ENCODE measurements around a stretch of chr17.

DNA sequence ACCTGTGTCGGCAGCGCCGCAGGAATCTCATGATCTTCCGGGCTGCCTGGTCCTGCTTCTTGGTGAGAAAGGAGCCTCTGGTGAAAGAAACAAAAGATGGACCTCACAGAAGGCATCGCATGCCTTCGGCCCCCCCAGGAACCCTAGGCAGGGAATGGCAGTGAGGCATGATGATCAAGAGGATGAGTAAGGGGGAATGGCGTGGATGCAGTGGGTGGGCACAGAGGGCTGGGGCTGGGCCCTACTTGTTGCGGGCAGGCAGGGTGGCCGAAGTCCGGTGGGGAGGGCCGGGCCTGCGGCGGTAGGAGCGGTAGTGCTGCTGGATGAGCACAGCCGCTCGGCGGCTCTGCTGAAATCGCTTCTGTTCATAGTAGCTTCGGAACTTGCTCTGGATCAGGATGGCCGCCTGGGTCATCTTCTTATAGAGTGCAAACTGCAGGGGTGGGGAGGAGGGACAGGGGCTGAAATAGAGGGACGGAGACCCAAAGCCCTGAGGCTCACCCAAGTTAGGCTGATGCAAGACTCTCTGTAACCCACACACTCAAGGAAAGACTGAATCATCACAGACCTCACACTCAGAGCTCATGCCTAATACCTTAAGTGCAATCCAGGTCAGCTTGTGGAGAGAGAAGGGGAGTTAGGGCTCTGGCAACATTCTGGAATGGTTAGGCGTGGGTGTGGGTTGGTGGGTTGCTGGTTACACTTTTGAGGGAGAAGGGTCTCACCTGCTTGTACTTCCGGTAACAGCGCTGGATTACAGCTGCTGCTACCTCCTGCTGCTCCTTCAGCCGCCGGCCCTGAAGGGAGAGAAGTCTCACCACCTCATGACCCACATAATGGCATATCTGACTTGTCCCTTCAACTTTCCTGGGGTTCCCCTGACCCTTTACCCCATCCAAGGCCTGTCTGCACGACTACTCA, 1.5 kb upstream of the SPAG7 start:
- RRBS, result 100% methylated on average over 2 of the region's 27 CpGs

DNA sequence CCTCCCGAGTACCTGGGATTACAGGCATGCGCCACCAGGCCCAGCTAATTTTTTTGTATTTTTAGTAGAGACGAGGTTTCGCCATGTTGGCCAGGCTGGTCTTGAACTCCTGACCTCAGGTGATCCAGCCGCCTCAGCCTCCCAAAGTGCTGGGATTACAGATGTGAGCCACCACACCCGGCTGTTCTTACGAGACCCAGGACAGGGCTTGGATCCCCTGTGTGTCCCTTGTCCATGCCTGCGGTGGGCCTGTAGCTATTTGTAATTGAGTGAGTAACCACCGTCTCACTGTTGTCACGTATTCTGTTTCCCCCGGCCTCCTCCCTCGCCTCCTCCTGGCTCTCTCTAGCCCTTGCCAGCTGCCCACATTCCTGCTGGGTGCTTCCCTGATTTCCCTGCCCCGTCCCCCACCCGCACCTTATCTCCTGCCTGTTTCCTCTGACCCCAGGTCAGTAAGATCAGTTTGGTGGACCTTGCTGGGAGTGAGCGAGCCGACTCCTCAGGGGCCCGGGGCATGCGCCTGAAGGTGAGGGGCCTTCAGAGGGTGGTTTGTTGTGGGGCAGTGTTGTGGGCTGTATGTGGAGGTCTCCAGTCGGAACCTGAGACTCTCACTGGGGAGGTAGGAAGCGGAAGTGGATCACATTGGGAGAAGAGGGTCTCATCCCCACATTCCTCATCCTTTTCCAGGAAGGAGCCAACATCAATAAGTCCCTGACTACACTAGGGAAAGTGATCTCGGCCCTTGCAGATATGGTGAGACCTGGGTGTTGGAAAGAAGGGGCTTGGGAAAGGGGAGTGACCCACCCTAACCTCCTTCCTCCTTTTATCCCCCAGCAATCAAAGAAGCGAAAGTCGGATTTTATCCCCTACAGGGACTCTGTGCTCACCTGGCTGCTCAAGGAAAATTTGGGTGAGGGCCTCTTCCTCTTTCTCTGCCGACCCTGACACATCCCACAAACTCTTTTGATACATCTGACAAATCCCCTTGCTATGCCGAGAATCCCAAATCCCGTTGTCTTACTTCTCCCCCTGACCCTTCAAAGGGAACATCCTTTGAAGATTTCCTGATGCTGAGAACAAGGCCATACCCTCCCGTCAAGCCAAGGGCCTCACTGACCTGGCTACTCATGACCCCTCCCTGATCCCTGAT, 5.8 kb downstream of the KIF1C start:
- RRBS, result 60% methylated on average over 1 of the region's 27 CpGs

- RRBS, result no CpG with 5 or more reads among the region's 21 CpGs
These were observed 14.8 kb downstream of the SLC52A1 start for GRCh38 chr17:5020244-5020948.

- RRBS, result no CpG with 5 or more reads among the region's 6 CpGs
These were observed 15.3 kb downstream of the ZNF232 start for GRCh38 chr17:5096400-5096816.

GRCh38 chr17:5122551-5123435, 7.0 kb downstream of the USP6 start:
- RRBS, result 23% methylated on average over 20 of the region's 90 CpGs

- RRBS, result no CpG with 5 or more reads among the region's 3 CpGs
These were observed 8.7 kb upstream of the ZNF594 start for GRCh38 chr17:5200234-5200875.

- RRBS, result no CpG with 5 or more reads among the region's 8 CpGs
These were observed 13.4 kb downstream of the SCIMP start for GRCh38 chr17:5221052-5221788.

DNA sequence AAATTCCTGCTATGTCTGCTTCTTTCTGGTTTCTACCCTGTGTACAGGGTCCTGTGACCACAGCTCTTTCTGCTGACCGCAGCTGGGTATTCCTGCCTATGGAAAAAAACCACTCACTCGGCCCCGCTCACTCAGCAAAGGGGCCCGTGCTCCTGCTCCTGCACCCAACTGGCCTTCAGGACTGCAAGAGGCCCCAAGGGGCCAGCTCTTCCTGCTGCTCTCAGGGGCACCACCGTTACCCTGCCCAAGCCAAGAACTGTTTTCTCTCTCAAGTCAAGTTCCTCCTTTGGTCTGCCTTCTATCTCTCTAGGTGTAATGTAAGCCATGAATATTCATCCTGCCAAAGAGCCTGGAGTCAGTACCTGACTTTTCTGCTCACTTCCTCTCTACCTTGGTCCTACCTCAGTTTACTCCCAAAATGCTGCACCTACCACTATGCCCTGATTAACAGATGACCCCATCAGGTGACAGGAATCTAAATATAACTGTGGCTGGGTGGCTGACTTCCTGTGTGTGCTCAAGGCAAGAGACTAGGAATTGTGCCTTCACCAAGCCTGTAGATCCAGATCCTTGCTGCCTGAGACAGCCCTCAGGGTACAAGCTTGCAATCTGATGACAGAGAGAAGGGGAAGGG, 20.3 kb upstream of the SCIMP start:
- RRBS, result no CpG with 5 or more reads among the region's 5 CpGs

- RRBS, result no CpG with 5 or more reads among the region's 8 CpGs
These were observed 6.9 kb downstream of the NUP88 start for GRCh38 chr17:5412398-5413185.

DNA sequence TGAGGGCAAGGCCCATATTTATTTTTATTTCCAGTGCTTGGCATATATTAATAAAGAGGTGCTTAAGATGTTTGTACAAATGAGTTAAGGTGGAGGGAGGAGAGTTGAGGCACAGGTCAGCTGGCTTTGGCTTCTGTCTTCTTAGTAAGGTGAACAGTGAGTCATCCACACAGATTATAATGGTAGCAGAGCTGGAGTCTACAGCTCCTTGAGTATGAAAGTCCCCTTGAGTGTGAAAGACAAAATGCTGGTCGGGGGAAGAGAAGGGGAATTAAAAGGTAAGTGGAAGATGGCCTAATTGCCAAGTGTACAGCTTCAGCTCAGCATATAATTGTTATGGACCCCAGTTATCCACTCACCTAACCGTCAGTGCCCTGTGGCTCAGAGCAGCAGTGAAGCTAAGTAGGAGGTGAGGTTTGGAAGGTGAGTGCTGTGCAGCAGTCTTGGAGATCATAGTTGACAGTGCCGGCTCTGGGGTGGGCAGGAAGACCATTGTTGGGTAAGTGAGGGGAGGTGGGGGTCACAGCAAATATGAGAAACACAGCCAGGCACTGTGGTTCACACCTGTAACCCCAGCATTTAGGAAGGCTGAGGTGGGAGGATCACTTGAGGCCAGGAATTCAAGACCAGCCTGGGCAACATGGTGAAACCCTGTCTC, 8.2 kb downstream of the C1QBP start:
- RRBS, result no CpG with 5 or more reads among the region's 3 CpGs

DNA sequence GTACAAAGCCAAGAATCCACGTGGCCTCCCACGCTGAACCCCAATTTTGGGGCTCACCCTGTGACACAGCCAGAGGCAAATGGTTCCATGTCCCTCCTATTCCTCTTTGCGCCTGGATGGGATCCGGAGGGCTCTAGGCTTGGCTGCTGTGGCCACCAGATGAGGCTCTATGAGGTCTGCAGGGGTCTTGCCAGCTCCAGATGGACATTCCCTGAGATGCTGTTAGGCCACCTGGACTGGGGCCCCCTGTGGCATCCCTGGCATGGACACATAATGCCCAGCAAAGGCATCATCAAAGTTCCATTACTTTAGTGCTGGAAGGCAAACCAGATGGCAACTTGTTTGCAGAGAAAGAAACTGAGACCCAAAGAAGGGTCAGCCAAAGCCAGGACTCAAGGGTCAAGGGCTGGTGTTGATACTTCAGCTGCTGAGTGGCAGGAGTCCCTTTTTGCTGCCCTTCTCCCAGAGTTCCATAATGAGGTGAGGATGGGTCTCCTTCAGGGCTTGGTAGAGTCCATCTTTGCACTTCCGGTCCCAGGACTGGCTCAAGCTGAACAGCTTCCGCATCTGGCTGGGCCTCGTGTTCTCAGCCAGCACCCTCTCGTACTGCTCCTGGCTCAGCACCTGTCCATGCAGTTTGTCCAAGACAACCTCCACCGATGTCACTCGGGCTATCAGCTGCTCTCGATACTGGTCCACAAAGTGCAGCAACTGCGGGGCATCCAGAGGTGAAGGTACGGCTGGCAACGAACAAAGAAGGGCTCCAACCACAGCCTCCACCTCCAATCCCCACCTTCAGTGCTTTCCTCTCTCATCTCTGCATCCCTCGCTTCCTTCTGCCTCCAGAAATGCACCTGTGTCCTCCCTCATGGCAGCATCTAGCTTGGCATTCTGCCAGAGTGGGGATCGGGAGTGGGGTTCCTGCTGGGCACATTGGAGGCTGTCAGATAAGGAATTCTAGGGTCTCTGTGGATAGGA, 13.8 kb upstream of the ENSG00000286190 start:
- RRBS, result no CpG with 5 or more reads among the region's 16 CpGs

GRCh38 chr17:6069864-6070288, 303 bp upstream of the WSCD1 start:
- RRBS, result no CpG with 5 or more reads among the region's 32 CpGs

DNA sequence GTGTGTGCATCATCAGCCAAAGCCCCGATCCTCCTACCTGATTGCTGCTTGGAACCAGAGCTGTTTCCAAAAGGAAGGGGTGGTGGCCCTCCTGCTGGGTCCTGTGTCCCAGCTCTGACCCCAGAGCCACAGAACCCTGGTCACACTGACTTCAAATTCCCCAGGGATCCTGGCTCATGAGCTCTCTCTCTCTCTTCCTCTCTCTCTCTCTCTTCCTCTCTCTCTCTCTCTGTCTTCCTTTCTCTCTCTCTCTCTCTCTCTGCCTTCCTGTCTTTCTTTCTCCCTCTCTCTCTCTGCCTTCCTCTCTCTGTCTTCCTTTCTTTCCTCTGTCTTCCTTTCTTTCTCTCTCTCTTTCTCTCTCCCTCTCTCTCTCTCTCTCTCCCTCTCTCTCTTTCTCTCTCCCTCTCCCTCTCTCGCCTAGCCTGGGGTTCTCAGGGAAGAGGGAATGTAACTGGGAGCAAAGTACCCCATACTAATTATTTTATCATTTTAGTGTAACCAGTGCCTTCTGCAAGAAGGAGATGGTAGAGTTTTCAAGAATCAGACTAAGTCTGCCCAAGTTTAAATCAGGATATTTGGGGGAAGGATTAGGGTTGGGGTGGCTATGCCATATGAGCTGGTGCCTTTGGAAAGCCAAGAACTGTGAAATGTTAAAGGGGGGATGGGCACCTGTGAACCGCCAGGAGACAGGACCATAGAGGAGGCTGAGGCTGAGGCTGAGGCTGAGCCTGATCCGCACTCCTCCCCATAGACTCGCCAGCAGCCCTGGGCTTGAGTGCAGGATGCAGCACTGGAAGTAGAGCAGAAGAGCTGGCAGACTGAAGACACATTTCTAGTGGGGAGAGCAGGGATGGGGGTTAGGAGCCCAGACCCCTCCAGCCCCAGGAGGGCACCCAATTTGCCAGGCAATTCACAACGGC, 8.8 kb downstream of the PIMREG start:
- RRBS, result no CpG with 5 or more reads among the region's 6 CpGs

DNA sequence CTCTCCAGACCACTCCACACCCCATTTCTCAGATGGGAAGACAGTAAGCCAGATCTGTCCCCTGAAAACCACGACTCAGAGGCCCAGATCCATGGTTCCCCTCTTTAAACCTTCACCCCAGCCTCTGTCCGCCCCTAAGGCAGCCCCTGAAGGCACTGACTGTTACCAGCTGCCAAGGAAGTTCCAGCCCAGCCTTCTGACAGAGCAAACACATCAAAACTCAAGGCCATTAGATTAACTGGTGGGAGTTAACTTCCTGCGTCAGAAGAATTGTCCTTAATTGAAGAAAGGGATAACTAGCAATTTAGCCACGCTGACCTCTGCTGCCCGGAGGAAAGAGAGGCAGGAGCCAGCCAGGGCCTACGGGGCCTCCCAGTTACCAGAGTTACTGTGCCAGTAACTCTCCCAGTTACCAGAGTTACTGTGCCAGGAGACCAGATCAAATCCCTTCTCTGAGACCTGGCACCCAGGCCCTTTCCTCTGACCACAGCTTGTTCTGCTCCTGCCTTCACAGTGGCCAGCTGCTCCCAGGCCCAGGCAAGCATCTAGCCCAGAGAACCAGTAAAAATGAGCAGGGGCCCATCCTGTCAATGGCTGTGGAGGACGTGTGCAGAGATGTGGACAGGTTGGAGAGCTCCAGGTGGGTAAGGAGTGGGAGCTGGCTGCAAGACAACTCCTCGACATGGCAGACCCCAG, 2.6 kb upstream of the PITPNM3 start:
- RRBS, result no CpG with 5 or more reads among the region's 8 CpGs

DNA sequence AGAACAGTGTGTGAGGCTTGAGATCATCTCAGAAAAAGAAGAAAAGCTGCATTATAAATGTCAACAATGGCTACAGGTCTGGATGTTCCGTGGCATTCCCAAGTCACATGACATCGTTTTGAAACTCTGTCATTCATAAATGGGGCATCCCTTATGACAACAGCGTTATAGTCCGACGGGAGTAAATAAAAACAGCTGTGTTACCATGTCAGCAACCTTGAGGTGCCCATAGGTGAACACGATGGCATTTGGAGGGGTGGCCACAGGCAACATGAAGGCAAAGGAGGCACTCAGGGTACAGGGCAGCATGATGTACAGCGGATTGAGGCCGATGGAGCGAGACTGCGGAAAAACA, 25.9 kb downstream of the SLC13A5 start:
- RRBS, result no CpG with 5 or more reads among the region's 10 CpGs

DNA sequence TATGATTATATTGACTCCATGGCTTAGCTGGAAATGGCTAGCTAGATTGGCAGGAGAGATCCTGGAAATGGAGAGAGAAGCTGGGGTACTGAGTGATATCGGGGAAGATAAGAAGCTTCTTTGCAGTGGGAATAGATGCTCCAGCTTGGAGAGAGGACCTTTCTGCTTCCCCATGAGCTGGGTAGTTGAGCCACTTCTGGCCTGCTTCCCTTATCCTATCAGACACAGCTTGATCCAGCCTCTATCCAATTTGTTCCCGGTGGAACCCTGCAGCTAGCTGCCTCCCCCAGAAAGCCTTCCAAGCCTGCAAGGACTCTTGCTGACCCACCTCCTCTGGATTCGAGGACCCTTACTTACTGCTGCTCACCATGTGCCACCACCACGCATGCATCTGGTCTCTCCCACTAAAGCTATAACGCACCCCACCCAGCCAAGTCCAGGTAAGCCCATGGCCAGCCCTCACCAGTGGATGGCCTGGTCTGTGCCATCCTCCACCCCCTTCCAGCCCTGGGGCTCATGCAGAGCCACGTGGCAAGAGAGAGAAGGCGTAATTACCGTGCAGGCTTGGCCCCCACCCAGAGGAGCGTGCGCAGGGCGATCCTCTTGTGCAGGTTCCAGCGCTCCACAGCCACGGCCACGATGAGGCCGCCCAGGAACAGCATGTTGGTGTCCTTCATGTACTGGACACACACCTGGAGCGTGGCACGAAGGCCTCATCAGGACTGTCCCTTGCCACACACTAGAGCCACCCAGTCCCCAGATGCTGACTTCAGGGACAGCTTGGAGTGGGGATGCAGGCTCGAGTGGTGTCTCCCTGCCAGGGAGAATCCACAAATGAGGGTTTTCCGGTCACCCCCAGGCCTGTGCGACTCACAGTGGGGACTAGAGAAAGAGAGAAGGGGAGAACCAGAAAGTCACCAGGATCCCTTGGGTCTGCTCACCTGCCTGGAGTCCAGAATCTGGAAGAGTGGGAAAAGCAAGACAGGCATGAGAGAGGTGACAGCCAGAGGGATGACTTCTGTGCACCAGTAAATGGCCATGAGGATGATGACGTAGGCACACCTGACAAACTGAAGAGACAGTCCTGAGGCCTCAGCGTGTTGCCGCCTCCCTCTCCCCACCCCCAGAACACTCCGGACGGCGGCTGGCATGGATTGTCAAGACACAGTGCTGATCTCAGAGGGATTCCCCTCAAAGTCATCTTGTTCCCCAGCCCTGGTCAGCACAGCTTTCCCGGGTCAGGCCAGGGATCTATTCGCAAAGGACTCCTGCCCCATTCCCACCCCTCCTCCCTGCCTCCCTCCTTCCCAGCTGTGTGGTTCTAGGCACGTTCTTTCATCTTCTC, 6.6 kb downstream of the SLC13A5 start:
- RRBS, result 67% methylated on average over 1 of the region's 29 CpGs

DNA sequence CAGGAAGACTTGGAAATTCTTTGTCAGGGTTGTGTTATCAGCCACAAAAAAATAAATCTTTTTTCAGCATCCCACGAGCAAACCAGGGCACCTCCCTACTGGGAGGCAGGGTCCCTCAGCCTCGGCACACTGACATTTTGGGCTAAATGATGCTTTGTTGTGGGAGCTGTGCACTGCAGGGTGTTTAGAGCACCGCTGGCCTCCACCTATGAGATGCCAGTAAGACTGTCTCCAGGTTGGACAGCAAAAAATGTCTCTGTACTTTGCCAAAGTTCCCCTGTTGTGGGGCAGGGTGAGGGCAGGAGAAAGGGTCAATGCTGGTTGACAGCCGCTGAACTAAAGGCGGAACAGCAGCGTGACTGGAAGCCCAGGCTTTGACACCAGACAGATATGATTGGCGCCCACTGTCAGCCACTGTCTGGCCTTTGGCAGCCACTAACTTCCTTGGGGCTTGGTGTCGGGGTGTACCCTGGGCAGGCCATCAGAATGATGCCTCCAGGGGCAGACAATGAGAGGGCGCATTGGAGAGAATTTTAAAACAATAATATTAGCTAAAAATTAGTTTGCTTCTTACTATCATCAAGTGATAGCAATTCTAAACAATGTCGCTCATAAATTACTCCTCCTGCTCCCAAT, 3.3 kb downstream of the SLC13A5 start:
- RRBS, result no CpG with 5 or more reads among the region's 10 CpGs

DNA sequence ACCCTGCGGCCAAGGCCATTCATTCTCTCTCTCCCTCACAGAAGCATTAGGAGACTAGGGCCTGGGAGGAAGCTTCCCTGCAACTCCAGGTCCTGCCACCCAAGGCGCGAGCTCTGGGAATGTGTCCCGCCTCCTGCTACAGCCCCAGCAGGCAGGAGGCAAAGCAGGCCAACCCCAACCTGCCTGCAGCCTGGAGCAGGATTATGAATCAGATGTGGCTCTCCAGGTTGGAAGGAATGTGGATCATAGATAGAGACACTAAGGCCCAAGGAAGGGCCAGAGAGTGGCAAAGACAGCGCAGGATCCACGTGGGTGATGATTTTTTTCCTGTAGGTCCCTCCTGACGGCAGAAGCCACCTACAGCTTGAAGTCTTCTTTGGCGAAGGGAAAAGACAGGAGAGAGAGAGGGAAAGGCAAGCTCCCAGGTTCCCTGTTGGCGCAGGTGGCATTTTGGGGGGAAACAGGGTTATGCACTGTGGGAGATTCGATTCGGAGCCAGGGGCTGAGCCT, 694 bp downstream of the SLC13A5 start:
- RRBS, result no CpG with 5 or more reads among the region's 11 CpGs

DNA sequence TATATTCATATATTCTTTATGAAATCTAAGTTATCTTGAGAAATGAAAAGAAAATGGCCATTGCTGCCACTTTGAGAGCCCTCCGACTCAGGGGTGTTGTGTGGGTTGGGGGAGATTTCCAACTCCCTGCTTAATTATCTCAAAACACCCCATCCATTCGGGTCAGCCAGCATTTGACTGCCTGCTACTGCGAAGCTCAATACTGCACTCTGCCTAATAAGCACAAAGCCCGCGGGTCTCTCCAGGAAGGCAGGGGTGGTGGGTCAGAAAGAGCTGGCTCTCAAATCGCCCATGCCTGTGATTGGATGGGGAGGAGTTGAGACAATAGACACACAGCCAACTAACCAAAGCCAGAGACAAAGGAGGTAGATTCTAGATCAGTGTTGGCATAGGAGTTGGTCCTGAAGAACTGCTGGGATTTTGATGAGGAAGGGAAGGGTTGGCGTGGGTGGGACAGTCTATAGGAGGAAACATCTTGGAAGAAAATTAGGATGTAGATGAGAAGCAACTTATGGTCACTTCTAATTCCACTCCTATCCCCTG, 2.3 kb upstream of the XAF1 start:
- RRBS, result no CpG with 5 or more reads among the region's 7 CpGs

DNA sequence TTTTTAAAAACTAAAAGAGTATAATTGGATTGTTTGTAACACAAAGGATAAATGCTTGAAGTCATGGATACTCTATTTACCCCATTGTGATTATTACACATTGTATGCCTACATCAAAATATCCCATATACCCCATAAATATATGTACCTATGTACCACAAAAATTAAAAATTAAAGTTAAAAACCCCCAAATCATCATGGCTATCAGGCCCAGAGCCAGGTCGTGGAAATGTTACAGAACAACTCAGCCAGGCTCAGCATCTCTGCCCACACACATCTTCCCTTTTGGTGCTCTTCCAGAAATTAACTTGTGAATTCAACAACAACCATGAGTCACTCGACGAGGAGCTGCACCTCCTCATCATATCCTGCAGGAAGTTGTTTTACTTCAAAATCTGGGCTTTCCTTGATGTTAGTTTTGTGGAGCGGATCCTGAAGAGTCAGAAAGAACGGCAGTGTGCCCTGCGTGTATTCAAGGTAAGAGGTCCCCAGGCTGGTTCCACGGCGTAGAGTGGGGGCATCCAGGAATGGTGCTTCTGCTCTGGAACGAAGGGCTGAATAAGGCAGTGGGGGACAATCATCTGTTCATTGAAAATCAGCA, 10.6 kb downstream of the FBXO39 start:
- RRBS, result no CpG with 5 or more reads among the region's 9 CpGs

Measured in GM12891 (cell line).